Bronchial lymph node (tissue), 1 donor: ENCODE measurements around a stretch of chr17.

DNA sequence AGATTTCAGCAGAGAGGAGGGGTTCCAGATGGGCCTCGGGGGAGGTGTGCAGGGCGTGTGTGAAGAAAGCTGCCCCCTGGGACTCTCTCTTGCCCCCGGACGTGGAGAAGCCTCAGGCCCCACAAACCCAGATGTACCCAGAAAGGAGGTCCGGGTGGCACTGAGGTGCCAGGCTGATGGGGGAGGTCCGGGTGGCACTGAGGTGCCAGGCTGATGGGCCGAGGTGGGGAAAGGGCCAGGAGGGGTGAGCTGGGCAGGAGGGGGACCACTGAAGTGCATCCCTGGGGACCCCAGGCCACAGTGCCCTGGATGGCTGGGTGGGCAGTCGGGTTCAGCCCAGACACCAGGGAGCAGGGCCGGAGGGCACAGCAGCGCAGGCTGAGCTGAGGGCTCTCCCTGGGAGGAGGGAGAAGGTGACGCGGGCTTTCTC, 16.3 kb downstream of the CD7 start:
- PRO-cap: no peak

DNA sequence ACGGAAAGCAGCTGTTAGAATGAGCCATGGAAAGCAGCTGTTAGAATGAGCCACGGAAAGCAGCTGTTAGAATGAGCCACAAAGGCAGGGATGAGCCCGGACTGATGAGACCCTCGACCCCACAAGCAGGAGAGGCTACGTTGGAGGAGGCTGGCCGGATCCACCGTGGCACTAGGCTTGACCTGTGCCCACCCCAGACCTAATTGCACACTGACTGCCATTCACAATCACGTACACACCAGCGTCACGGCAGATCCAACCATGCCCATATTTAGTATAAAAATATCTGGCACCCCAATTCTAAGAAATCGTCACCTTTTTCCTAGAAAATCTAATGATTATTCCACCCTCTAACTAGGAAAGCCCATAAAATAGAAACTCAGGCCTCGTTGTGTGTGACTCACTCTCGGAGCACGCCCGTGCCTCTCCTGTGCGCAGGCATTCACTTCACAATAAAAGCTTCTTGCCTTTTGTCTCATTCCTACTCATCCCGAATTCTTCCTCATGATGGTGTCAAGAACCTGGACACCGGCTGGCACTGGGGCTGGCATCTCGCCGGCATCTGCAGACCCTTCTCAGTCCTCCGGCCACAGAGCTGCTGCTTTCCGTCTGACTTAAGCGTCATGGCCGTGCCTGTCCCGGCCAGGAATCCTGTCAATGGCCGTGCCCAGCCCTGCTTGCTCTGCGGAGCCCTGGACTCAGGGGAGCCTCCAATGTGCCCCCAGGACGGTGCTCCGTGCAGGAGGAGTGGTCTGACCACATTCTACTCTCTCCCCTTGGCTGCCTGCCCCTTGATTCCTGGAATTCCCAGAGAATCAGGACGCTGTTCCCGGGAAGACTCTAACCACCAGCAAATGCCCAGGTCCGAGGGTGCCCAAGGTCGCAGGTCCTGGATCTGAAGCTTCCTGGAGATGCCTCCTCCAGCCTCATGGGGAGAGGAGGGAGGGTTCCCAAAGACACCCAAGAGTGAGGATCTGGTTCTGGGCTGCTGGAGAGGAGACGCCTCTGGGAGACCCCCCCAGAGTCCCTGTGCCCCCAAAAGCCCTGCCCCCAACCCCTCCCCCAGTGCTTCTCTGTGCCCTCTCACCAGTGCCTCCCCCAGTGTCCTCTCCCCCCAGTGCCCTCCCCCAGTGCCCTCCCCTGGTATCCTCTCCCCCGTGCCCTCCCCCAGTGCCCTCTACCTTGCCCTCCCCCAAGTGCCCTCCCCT, 5.7 kb upstream of the SECTM1 start:
- PRO-cap: unidirectional peak, minus-strand start at position 173 of the sequence

DNA sequence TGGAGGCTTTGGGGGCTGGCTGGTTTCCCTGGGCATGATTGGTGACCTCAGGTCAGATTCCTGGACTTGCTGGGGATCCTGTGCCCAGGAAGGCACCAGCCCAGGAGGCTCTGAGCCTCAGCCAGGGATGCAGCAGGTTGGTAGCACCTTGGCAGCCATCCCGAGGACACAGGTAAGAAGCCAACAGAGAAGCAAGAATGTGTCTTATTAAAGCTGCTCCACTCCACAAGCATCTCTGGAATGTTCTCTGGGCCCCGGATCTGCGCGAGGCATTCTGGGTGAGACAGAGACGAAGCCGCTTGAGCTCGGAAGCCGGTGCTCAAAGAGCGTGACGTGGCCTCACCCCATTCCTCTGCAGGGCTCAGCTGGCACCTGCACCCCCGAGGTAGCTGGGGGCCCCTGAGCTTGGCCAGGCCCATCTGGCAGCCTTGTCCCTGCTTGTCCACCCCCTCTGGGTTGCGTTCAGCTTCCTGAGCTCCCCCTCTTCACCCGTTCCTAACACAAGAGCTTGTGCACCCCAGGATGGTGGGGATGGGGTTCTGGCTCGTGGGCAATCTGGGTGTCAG, 3.0 kb upstream of the TEX19 start:
- PRO-cap: no peak

DNA sequence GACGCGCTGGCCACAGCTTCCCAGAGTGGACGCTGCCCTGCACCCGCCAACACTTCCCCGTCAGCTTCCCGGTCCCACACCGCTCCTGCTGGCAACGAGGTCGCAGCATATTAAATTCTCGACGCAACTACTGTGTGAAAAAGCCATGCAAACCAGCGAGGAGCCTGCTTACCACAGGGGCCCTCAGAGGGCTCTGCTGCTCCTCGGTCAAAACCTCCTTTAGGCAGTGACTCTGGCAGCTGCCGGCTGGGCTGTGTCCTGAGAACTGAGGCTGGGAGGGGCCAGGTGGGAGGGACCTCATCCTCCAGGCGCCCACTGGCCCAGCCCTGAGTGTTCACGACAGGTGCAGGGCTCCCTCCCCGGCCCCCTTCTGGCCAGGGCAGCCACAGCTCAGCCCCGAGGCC, 2.1 kb upstream of the TEX19 start:
- PRO-cap: no peak

GRCh38 chr17:82446487-82447032, 4.0 kb downstream of the CYBC1 start:
- PRO-cap: no peak

GRCh38 chr17:82457264-82458367, 925 bp upstream of the NARF start:
- PRO-cap: bidirectional peak, plus-strand start at chr17:82458222, minus-strand start at chr17:82458129

DNA sequence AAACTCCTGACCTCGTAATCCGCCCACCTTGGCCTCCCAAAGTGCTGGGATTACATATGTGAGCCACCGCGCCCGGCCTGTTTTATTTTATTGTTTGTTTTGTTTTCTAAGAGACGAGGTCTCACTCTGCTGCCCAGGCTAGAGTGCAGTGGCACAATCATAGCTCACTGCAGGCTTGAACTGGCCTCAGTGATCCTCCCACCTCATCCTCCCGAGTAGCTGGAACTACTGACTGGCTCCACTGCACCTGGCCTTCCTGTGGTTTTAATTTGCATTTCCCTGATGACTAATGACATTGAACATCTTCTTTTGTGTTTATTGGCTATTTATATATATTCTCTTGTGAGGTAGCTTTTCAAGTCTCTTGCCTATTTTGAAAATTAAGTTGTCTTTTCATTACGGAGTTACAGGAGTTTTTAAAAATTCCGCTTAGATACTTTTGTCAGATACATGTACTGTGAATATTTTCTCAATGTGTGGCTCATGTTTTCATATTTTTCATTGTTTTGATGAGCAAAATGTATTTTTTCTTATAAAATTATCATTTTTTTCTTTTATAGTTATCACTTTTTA, 13.0 kb upstream of the FOXK2 start:
- PRO-cap: unidirectional peak, minus-strand start at position 213 of the sequence

GRCh38 chr17:82629189-82630061, 18.8 kb downstream of the WDR45B start:
- PRO-cap: no peak

- PRO-cap: no peak
Observed at GRCh38 chr17:82643807-82644610, 4.2 kb downstream of the WDR45B start.

- PRO-cap: no peak
Observed at GRCh38 chr17:82735841-82736187, 399 bp downstream of the FN3K start.

GRCh38 chr17:82781382-82782236, 29.7 kb downstream of the TBCD start:
- PRO-cap: no peak

DNA sequence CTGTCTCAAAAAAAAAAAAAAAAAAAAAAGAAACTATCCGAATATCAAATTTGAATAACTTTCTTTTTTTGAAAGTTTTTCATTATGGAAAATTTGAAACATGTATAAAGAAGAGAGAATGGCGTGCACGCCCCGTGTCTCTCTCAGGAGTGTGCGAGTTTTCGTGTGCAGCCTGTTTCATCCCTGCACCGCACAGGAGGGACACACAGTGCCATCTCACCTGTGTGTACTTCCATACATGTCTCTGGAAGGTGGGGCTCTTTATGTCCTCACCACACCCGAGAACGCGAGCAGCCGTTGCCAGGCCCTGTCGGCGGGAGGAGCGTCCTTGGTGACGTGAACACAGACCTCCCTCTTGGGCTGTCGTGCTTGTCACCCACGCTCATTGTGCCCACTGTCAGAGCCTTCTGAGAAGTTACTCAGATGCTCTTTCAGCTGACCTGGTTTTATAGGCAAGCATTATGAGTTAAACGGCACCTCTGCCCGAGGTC, 40.3 kb downstream of the ZNF750 start:
- PRO-cap: no peak

DNA sequence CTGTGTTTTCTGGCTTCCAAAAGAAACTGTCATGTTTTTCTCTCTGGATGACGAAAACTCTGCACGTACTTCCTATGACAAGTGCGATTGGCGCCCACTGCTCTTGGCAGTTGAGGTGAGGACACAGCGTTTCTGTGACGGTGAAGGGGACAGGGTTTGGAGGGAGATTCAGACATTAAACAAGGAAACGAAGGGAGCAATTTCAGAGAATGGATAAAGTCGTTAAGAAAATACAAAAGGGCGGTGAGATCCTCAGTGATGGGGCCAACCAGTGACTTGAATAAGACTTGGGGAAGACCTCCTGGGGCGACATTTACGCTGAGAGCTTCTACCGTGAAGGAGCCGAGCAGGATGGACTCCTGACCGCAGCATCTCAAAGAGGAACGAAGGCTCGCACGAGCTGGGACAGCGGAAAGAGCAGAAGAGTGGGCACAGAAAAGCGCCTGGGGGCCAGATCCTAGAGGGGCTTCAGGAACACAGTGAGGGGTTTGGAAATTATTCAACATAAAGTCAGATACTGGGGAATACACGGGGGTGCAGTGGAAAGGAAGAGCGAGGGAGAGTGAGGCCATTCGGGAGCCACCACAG, 17.6 kb downstream of the ZNF750 start:
- PRO-cap: no peak

DNA sequence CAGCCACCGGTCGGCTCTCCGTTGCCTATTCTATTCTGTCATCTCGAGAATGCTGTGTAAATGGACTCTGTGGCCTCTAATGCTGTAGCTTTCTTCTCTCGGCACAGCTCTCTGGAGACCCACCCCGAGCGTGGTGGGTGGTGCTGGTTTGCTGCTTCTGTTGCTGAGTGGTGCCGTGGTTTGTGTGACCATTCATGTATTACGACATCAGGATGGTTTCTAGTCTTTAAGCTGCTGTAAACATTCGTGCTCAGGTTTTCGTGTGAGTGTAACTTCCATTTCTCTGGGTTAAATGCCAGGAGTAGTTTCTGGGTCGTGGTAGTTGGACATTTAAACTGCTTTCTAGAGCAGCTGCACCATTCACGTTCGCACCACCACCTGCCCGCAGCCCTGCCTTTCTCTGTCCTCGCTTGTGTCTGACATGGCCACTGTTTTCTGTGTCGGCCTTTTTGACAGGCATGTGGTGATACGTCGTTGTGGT, 47.6 kb upstream of the ZNF750 start:
- PRO-cap: unidirectional peak, minus-strand start at position 113 of the sequence

DNA sequence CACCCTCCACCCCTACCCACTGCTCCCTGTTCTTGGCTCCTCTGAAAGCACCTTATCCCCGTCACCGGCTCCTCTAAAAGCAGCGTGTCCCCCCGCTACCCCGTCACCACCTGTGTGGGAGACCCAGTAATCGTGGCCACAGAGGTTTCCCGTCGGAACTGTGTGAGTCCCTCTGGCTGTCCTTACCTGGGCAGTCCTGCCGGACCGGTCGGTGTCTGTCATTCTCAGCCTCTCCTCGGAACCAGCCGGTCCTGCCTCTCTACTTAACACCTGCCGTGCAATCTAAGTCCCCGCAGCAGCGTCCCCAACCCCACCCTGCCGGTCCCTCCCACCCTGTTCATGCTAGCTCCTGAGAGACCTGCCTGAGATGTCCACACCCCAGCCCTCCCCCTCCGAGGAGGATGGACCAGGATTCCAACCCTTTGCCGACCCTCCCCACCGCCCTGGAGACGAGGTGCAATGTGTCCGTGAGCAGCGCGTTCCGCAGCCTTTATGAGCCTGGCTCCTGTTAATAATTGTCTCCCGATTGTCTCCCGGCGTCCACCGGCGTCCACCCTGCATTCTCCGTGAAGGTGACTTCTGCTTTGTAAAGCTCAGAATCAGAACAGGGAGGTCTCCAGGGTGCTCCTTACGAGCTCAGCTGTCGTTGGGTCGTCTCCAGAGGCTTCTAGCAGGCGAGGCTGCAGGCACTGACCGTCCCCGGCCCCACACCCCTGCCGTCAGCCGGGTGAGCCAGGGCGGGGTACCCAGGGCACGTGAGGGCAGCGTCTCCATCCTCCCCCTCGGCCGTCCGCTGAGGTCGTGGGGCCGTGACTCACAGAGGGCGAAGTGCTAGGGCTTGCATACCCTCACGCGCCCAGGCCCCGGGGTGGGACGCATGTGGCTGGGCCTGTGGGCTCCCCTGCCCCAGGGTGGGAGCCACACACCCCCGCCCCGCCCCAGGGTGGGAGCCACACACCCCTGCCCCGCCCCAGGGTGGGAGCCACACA, 10.1 kb downstream of the METRNL start:
- PRO-cap: no peak

DNA sequence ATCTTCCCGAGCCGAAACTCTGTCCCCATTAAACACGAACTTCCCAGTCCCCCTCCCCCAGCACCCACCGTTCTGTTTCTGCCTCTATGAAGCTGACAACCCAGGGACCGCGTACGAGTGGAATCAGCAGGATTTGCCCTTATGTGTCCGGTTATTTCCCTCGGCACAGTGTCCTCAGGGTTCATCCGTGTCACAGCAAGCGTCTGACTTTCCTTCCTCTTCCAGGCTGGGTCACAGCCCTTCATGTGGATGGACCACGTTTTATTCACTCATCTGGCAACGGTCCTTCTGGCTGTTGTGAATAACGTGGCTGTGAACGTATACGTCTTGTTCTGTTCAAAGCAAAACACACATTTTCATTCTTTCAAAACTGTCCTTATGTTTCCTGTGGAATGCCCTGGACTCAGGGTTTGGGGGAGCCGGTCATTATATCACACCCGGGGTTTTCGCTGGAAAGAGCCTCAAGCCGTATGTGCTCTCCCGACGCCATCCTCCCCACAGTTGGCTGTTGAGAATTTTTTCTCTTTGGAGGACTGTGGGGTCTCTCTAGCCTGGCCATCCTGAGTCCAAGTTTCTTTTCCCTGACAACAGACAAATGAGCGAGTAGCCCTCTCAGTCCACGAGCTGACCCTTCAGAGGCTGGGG, 31.5 kb downstream of the METRNL start:
- PRO-cap: no peak

- PRO-cap: no peak
Observed at GRCh38 chr17:83152998-83153848, 73.8 kb downstream of the METRNL start.

DNA sequence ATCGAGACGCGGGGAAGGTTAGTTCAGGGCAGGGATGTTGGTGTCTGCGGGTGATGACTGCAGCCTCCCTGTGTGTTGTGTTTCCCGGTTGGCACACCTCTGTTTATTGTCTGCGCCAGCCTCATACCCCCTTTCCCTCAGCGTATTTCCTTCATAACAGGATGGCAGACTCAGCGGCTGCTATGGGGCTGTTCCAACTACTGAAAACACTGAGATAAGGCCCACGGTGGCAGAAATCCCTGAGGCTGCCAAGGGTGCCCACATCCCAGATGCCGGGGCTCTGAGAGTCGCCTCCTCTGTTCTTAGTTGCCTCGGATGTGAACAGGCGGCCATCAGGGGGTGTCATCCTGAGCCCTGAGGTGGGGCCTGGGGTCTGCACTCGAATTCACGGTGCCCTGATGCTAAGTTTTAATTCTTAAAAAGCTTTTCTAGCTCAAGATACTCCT, 104.8 kb downstream of the METRNL start:
- PRO-cap: unidirectional peak, minus-strand start at position 77 of the sequence